Endothelial cell (in vitro differentiated cells): Measurements from ENCODE around the gene ENSG00000188897.

- PRO-cap: no peak
Observed at GRCh38 chr16:11067689-11068362, 123.5 kb downstream of the CLEC16A start.

GRCh38 chr16:11093917-11094670 lies 149.7 kb downstream of the CLEC16A start:
- PRO-cap: no peak

DNA sequence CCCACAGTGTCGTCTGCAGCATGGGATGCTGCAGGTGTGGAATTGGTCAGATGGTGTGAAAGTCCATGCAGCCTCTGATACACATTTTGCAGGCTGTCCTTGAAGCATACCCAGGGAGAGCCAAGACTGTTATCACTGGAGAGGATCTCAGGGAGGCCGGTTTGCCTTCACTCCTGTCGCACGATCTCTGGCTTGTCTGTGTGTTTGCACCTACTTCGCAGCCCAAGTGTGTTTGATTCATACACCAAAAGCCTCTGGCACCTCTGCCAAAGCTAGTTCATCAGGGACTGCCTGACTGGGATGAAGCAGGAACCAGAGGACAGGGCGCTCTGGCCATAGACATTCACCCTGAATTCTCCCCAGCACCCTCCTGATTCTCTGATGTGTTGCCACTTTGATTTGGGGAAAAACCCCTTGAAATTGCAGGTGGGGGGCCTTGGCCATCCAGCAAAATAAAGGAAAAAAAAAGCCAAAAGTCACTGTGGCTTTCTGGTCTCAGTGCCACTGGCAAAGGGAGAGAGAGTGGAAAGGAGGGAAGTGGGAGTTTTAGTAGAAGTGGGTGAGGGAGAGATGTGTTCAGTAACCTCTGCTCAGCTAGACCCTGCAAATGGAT lies 93.0 kb downstream of the SOCS1 start:
- PRO-cap: no peak

GRCh38 chr16:11213532-11213790 lies 42.5 kb downstream of the SOCS1 start:
- PRO-cap: no peak

DNA sequence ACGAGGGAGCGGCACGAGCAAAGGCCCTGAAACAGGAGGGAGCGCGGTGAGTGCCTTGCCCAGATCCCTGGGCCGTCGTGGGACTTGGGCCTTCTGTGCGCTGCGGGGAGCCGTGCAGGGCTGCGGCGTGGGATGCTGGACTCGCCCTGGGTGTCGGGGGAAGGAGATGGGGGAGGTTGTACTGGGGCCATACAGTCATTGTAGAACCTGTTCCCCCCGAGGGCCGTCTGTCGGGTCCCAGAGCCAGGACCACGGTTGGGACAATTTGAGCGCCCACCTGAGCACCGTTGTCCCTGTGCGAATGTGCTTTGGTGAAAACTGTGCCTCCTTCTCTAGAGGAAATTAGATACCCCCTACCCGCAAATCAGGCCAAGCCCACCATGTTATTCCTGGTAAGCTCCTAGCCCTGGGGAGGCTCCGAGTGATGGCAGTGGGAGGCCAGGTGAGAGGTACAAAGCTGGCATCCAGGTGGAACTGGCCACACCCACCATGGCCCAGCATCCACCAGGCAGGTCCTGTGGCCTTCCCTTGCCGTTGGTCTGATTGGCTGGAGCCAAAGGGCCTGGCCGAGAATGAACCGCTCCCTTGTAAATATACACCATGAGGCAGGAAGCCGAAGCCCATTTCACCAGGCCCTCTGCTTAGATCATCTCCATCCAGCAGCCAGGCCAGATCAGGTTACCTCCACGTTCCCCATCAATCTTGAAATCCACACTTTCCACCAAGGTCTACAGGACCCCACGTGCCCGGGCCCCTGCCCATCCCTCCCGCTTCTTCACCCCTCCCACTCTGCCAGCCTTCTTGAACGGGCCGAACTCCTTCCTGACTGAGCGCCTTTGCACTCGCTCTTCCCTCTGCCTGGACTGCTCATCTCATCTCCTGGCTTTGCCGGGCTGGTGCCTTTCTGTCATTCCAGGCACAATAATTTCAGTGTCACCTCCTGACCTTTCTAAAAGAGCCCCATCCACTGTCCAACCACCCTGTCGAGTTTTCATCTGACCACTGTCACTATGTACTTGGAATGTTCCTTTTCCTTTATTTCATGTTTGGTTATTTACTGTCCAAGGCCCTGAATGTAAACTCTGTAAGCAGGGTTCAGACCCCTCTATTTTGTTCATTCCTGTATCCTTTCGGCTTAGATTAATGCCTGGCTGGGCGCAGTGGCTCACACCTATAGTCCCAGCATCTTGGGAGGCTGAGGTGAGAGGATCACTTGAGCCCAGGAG lies 5.9 kb downstream of the SOCS1 start:
- PRO-cap: no peak

DNA sequence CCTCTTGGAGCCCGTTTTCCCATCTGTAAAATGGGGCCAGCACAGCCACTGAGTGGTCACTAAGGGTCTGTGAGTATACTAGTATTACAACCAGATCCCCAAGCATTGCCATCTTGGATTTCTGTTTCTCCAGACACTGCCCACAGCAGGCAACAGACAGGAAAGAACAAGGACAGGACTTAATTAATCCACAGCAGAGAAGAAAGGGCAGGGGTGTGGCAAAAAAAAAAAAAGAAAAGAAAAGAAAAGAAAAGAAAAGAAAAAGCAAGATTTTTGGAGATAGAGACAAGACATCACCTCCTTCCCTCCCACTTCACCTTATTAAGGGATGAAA lies 3.2 kb downstream of the SOCS1 start:
- PRO-cap: no peak

GRCh38 chr16:11255602-11256035 lies 385 bp downstream of the SOCS1 start:
- PRO-cap: unidirectional peak, plus-strand start at chr16:11255884

- PRO-cap: no peak
Observed at GRCh38 chr16:11263860-11264184, 5.3 kb downstream of the TNP2 start.

GRCh38 chr16:11297494-11298122 lies 16.5 kb upstream of the PRM1 start:
- PRO-cap: no peak

DNA sequence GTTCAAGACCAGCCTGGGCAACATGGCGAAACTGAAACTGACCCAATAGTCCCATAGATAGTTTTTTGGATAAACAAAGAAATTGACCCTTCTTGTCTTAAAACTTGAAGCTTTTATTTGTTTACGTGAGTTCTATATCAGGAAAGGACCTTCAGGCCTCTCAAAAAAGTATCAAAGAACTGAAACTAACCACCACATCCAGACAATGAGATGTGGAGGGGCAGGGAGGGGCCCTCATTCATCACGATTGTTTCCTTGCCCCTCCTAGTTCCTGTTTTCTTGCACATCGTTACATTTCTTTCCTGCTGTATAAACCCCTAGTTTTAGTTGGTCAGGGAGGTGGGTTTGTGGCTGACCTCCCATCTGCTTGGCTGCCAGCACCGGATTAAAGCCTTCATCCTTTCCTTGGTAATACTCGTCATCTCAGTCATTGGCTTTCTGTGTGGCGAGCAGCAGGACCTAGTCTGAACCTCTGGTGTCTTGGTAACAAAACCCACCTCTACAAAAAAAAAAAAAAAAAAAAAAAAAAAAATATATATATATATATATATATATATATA lies 30.1 kb upstream of the PRM1 start:
- PRO-cap: bidirectional peak, plus-strand start at position 326 of the sequence, minus-strand start at position 207 of the sequence

- PRO-cap: no peak
Observed at GRCh38 chr16:11327811-11328047, 17.5 kb upstream of the RMI2 start.

GRCh38 chr16:11328510-11329014 lies 16.7 kb upstream of the RMI2 start:
- PRO-cap: bidirectional peak, plus-strand start at chr16:11328730, minus-strand start at chr16:11328568

GRCh38 chr16:11462049-11462780 lies 64.8 kb downstream of the ENSG00000188897 start:
- PRO-cap: no peak

DNA sequence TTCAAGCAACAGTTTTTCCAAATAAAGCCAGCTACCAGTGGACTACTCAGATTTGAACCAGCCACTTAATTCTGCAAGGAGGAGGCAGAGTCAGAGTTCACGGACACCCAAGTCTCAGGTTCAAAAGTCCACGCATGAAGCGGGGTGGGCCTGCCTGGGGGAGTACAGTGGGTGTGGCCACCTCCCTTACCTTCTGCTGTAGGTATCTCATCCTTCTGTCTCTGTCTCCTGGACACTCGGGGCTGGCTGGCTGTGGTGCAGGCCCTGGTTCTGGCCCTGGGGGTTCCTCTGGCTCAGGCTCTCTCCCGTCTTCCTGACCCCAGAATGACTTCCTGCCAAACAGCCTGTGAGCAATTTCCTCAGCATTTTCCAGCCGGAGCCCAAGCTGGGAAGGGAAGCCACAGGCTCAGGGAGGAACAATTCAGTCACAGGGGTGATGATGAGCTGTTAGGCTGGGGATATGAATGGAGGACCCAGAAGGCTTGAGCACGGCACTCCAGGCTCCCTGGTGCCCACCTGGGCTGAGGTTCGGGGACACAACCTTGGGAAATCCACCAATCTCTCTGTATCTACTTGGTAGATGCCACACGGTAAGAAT lies 42.3 kb downstream of the ENSG00000188897 start:
- PRO-cap: bidirectional peak, plus-strand start at position 424 of the sequence, minus-strand start at position 278 of the sequence

GRCh38 chr16:11493578-11493918 lies 33.5 kb downstream of the ENSG00000188897 start:
- PRO-cap: no peak

- PRO-cap: no peak
Observed at GRCh38 chr16:11506741-11507400, 20.2 kb downstream of the ENSG00000188897 start.

- PRO-cap: no peak
Observed at GRCh38 chr16:11527065-11527264, at the start of gene ENSG00000188897. Gene ENSG00000188897, minus strand, starts transcription at chr16:11527247.

DNA sequence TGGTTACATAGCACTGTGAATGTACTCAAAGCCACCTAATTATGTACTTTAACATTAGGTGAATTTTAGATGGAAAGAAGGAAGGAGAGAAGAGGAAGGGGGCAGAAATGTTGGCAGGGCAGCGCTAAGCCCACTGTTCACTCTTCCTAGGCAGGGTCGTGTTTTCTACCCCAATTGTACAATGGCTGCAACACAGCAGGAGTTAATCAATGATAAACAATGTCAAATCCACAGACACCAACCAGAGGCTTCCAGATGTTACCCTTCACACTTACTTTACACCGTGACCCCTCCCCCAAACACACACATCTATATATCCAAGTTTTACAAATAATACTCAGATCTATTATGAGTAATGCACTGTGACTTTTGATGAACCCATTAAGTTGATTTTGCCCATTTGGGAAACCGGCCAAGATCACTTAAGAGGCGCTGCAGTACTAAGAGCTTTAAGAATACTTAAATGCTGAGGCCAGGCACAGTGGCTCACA lies 18.3 kb upstream of the ENSG00000188897 start:
- PRO-cap: no peak

DNA sequence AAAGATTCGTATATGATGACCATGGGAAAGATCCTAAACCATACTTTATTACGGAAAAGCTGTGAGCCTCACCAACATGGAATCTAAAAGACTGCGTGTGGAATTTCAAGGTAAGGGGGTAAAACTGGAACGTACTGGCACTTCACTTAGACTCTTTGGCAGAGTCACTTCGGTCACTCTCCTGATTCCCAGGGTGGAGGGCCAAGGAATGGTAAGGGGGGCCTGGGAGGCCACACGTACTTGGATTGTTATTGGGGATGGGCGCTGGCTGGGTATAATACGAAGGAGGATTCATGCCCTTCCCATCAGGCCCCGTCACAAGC lies 29.2 kb upstream of the ENSG00000188897 start:
- PRO-cap: no peak

- PRO-cap: no peak
Observed at GRCh38 chr16:11582226-11582883, 4.4 kb downstream of the LITAF start.